UCH-1 (cell line): ENCODE data around the gene CHCHD2.

DNA sequence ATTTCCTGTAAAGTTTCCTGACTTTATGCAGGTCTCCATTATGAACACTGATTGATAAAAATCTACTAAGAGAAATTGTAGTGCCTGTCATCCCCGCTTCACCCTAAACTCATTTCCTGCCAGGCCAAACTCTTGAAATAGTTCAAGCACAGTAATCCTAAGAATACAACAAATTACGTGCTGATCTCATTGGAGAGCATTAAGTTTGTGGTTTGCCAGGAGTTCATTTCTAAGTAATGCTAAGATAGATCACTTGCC, 52.3 kb upstream of the SEC61G start:
- RRBS = no CpG with 5 or more reads among the region's 2 CpGs

DNA sequence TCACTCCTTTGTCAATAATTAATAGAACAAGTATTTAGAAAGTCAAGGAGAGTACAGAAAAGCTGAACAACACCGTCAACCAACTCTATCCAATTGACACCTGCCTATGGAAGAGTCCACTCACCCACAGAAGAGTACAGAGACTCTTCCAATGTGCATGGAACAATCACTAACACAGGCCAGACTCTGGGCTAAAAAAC, 110.1 kb upstream of the EGFR start:
- RRBS = no CpG with 5 or more reads among the region's 1 CpG

GRCh38 chr7:55026511-55027368, 7.9 kb downstream of the EGFR start:
- RRBS = 100% methylated on average over 3 of the region's 11 CpGs

DNA sequence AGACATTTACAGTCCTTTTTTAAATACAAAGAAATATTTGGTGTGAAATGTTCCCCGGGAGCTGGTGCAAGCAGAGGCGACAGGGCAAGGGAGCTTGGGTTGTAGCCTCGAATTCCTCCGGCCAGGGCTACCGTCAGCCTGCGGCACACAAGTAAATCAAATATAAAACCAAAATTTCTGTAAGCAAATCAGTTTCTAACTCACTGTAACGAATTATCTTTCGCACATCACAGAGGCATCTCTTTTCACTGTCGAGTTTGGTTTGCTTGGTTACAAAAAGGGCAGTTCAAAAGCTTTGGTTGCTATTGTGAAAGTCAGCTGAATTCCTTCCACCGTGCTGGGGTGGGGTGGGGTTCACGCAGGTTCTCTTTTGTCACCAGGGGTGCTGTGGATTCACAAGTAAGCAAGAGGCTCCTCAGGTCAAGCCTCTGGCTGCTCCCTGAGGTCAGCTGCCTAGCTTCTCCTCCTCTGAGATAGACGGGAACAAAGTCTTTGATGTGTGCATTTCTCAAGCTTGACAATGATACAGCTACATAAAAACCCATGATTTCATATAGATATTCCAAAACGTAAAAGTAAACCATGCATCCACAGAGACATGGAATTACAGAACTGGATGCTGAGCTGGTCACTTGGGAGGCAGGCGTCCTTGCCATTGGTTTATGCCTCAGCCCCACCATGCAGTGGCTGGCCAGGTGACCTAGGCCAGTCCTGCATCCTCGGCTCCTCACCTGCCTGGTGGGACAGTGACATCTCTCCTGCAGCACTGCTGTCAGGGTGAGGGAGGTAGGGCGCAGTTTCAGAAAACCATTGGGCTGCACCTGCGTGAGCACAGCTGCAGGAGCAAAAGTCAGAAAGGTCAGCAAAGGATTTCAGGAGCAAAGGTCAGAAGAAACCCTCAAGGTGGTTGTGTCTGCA, 47.8 kb downstream of the EGFR start:
- RRBS = 76% methylated on average over 4 of the region's 17 CpGs

DNA sequence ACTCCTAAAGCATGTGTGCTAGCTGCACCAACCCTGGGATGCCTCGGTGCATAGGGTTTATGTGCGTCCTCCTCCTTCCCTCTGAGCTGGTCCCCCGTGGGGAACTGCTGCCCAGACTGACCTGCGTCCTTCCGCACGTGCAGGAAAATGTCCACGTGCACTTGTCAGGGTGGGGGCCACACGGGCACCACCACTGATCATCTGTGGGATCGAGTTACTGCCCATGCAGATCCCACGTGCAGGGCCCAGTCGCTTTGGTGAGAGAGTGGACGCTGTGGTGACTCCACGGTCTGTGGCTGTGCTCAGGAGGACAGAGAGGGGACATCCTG, 59.6 kb downstream of the EGFR start:
- RRBS = no CpG with 5 or more reads among the region's 13 CpGs

- RRBS = no CpG with 5 or more reads among the region's 14 CpGs
Observed at GRCh38 chr7:55086314-55086992, 67.6 kb downstream of the EGFR start.

GRCh38 chr7:55120680-55121429, 102.0 kb downstream of the EGFR start:
- RRBS = no CpG with 5 or more reads among the region's 7 CpGs

DNA sequence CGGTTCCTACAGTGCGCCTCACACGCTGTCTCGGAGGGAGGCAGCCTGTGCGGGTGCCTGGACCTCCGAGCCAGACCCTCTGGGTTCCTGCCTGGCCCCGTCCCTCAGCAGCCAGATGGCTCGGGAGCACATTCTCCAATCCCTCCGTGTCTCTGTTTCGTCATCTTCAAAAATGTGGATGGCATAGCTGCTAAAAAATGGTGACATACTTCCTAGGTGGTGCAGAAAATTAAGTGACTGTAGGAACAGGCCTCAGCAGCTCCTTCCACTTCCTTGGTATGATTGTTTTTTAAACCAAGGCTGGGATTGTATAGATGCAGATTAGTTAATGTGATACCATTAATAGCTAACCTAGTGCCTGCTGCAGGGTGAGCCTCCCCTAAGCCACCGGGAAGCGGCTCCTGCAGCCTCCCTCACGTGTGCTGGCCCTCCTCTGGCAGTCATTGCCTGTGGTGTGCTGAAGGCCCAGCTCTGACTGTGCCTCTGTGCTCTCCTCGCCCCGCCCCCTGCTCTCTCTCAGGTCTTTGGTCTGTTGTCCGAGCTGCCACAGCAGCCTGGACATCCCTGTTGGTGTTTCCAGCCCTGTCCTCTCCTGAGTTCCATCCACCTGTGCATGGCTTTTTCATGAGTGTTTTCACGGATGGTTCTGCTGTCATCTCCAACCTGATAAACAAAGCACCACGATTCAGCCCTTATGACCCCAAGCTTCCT, 126.0 kb downstream of the EGFR start:
- RRBS = no CpG with 5 or more reads among the region's 18 CpGs

DNA sequence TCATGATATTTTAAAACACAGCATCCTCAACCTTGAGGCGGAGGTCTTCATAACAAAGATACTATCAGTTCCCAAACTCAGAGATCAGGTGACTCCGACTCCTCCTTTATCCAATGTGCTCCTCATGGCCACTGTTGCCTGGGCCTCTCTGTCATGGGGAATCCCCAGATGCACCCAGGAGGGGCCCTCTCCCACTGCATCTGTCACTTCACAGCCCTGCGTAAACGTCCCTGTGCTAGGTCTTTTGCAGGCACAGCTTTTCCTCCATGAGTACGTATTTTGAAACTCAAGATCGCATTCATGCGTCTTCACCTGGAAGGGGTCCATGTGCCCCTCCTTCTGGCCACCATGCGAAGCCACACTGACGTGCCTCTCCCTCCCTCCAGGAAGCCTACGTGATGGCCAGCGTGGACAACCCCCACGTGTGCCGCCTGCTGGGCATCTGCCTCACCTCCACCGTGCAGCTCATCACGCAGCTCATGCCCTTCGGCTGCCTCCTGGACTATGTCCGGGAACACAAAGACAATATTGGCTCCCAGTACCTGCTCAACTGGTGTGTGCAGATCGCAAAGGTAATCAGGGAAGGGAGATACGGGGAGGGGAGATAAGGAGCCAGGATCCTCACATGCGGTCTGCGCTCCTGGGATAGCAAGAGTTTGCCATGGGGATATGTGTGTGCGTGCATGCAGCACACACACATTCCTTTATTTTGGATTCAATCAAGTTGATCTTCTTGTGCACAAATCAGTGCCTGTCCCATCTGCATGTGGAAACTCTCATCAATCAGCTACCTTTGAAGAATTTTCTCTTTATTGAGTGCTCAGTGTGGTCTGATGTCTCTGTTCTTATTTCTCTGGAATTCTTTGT, 162.3 kb downstream of the EGFR start:
- RRBS = no CpG with 5 or more reads among the region's 22 CpGs

- RRBS = no CpG with 5 or more reads among the region's 4 CpGs
Observed at GRCh38 chr7:55488425-55488706, 83.9 kb downstream of the VOPP1 start.

- RRBS = no CpG with 5 or more reads among the region's 10 CpGs
Observed at GRCh38 chr7:55551177-55551719, 21.1 kb downstream of the VOPP1 start.

- RRBS = no CpG with 5 or more reads among the region's 5 CpGs
Observed at GRCh38 chr7:55565199-55565597, 7.1 kb downstream of the VOPP1 start.

DNA sequence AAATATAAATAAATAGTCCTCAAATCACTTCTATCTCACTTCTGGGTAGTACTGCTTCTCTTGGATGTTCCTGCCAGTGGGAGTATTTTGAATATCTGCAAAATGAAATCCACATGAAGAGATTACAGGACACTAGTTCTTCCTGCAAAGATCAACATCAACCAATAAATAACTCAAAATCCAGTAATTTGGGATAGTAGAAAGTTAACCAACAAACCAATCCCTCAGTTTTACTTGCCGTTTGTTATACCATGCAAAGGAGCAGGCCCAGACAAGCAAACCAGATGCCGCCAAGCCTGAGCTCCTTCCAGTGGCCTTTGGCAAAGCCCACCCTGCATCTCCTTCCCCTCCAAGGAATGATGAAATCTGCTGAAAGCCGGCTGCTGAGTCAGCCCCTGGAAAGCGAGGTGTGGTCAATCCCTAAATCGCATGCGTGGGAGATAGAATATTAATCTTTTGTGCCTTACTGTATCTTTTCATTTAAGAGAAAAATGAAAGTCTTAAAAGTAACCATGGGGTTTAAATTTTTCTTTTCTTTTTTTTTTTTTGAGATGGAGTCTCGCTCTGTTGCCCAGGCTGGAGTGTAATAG, 135.7 kb upstream of the VOPP1 start:
- RRBS = no CpG with 5 or more reads among the region's 7 CpGs

GRCh38 chr7:55965852-55966365, 1.5 kb downstream of the NIPSNAP2 start:
- RRBS = no CpG with 5 or more reads among the region's 10 CpGs

GRCh38 chr7:56104497-56104843, 1.8 kb downstream of the CHCHD2 start:
- RRBS = no CpG with 5 or more reads among the region's 7 CpGs

GRCh38 chr7:56105872-56106836, at the start of gene CHCHD2:
TSS of gene CHCHD2 (minus strand) at chr7:56106476.
- RRBS = 5% methylated on average over 6 of the region's 60 CpGs

DNA sequence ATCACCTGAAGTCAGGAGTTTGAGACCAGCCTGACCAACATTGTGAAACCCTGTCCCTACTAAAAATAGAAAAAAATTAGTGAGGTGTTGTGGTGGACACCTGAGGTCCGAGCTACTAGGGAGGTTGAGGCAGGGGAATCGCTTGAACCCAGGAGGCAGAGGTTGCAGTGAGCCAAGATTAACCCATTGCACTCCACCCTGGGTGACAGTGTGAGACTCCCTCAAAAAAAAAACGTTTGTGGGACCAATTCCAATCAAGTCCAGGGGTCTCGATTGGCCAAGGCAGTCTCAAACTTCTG, 333.6 kb downstream of the ZNF716 start:
- RRBS = no CpG with 5 or more reads among the region's 4 CpGs

DNA sequence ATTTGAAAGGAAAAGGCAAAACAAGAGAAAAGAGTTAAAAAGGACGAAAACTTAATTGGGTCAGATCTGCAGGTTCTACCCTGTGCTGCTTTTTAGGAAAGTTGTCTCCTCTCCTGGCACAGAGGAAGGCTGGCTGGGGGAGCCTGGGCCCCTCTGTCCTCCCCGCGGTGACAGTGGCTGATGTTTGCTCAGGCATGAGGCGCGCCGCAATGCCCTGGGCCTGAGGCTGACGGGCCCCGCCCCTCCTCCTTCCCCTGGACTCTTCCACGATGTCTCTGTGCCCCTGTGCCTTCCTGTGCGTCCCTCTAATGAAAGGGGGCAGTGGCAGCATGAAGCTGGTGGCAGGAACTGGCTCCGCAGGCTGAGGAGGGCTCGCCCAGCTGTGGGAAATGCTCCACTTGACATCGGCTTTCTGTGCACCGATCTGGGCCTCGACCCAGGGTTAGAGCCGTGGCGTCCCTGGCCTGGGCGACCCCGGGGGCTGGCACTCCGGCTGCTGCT, 68.0 kb downstream of the ZNF680 start:
- RRBS = no CpG with 5 or more reads among the region's 20 CpGs

GRCh38 chr7:64557969-64558443, 4.9 kb downstream of the ZNF680 start:
- RRBS = no CpG with 5 or more reads among the region's 4 CpGs

- RRBS = no CpG with 5 or more reads among the region's 5 CpGs
Observed at GRCh38 chr7:64558558-64559167, 4.2 kb downstream of the ZNF680 start.